ENCODE results near the gene TMEM242.

DNA sequence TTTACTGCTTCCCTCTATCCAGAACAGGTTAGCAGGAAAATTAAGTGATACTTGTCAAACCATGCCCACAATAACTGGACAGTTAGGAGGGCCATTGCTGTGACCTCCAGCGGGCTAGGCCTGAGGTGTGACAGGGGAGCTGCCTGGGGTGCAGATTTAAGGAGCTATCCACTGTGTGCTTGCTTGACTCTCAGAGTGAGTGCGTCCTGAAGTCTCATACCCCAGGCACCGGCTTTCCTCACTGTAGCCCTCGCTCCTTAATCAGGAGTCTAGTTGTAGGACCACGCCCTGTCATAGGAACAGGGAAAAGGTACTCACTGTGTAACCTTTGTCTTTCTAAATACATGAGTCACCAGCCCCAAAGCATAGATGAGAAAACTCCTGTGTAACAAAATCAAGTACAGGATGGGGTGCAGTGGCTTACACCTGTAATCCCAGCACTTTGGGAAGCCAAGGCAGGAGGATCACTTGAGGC lies 141.7 kb downstream of the TMEM242 start:
- RRBS, result no CpG with 5 or more reads among the region's 5 CpGs
CAGE:
- cytosol, long polyA plus RNA, result no peak
- long polyA plus RNA, result no peak
- nucleus, long polyA plus RNA, result no peak

DNA sequence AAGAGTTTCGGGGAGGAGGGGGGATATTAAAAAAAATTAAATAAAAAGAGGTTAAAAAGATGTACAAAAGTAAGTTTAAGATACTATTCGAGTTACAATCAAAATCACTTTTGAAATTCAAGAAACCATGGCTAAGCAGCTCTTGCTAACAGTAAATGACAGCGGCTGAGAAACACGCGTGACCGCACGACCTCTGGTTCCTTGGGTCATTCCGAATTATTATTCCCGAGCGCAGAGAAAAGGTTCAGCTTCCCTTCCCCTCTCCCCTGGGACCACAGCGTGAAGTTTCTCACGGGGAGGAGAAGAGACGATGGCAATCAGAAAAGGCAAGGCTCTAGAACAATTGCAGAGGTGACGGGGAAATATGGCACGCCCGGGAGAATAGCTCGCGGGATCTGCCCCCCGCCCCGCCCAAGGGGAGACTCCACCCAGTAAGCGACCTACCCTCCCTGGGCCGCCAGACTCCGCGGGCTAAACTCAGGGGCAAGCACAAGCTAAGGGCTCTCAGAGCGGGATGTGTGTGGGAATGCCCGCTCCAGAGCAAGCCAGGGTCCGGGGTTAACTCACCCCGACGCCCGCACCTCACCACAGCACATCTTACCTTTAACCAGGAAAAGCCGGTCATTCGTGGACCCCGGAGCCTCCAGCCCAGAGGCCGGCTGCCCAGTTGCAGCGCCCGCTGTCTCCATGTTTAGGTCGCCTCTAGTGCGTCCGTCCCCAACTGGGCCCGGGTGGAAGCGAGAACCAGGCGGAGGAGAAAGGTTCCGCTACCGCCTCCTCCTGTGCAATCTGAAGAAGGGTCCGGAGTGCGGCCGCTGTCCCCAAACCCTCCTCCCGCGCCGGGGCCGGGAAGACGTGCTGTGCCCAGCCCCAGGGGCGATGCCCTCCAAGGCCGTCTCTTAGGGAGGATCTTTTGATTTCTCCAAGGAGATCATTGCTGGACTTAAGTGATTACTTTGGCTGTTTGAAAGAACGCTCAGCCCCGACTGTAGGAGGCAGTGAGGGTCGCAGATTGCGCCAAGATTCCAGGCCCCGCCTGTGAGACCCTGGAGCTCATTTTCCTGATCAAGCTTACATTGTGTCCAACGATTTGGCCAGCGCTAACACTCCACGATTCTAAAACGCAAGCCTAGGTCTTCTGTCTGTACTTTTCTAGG lies at the start of gene TMEM242:
Gene TMEM242, minus strand, starts transcription at position 709 of the 1,157 bp plus-strand sequence.
- RRBS, result 3% methylated on average over 21 of the region's 63 CpGs
CAGE:
- cytosol, long polyA plus RNA, result no peak
- long polyA plus RNA, result no peak
- nucleus, long polyA plus RNA, result start-site peak on the minus strand centred at position 693 of the sequence, 19 bp wide, 20 reads

DNA sequence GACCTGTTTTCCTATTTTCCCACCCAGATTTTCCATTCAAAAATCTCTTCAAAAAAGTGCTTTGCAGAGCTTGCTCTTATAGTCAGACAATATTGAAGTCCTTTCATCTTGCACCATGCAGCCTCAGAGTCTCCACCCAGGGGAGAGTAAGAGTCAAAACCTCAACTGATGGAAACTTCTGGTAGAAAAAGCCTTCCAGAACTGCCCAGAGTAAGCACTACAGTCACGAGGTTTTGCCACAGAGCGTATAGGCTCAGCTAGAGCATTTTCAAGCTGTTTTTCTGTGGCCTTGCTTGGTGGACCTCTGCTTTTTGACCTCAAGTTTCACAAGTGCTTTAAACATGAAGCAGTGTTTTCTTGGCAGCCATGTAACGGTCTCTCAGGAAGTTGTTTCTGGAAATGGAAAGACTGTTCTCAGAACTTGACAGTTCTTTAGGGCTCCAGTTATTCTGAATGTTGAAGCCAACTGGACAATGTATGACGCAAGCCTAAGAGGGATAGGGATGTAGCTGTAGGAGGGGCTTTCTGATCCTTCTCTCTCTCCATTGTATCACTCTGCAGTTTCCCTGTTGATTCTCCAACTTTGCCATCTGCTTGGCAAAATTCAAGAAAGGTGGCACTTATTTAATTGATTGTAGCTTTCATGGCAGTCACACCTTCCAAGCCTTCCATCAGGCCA lies 146.5 kb downstream of the ZDHHC14 start:
- RRBS, result no CpG with 5 or more reads among the region's 4 CpGs
CAGE:
- cytosol, long polyA plus RNA, result no peak
- long polyA plus RNA, result no peak
- nucleus, long polyA plus RNA, result no peak

- RRBS, result no CpG with 5 or more reads among the region's 5 CpGs
CAGE:
- cytosol, long polyA plus RNA, result no peak
- long polyA plus RNA, result no peak
- nucleus, long polyA plus RNA, result no peak
Measured at GRCh38 chr6:157606700-157606966, 216.4 kb upstream of the SNX9 start.

DNA sequence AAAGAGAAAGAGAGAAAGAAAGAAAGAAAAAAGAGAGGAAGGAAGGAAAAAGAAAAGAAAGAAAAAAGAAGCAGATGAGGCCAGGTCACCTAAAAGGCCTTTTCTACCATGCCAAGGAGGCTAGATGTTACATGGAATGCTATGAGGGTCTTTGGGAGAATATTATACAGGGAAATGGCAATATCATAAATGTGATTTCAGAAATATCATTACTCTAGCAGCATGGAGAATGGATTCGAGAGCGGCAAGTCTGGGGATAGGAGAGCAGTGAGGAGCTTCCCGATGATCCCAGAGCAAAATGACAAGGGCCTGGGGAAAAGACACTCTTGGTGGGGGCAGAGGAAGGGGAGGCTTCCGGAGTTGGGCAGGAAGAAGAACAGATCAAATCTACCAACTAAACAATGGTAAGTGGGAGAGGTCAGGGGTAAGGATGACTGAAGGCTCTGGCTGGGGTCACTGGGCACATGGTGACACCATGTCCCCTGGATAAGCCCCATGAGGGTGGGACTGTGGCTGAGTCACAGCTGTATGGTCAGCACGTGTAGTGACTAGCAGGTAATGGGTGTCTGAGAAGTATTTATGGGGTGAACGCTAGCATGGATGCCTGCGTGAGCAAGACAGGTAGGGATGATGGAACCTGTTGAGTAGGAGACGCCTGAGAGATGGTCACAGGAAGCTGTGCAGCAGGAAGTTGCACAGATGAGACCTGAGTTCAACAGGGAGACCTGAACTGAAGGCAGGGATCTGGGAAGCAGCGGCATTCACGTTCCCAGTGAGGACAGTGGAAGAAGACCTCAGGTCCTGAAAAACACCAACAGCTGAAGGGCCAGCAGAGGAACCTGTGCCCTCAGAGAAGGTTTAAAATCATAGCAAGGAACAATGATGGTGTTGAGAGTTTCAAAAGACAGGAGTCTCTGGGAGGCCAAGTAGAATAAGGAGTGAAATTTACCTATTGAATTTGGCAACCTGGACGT lies 64.5 kb upstream of the SNX9 start:
- RRBS, result no CpG with 5 or more reads among the region's 11 CpGs
CAGE:
- cytosol, long polyA plus RNA, result no peak
- long polyA plus RNA, result no peak
- nucleus, long polyA plus RNA, result no peak

DNA sequence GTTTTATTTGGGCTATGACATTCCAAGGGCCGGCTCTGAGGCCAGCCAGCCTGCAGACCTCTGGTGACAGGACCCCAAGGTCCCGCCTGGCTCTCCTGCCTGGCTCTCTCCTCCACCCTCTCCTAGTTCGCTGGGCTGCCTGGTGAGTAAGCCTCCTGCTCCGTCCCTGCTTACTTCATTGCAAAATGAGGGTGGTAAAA lies 43.1 kb upstream of the SNX9 start:
- RRBS, result no CpG with 5 or more reads among the region's 4 CpGs
CAGE:
- cytosol, long polyA plus RNA, result no peak
- long polyA plus RNA, result no peak
- nucleus, long polyA plus RNA, result no peak

- RRBS, result no CpG with 5 or more reads among the region's 4 CpGs
CAGE:
- cytosol, long polyA plus RNA, result no peak
- long polyA plus RNA, result no peak
- nucleus, long polyA plus RNA, result no peak
Measured at GRCh38 chr6:157813636-157814150, 9.4 kb upstream of the SNX9 start.

DNA sequence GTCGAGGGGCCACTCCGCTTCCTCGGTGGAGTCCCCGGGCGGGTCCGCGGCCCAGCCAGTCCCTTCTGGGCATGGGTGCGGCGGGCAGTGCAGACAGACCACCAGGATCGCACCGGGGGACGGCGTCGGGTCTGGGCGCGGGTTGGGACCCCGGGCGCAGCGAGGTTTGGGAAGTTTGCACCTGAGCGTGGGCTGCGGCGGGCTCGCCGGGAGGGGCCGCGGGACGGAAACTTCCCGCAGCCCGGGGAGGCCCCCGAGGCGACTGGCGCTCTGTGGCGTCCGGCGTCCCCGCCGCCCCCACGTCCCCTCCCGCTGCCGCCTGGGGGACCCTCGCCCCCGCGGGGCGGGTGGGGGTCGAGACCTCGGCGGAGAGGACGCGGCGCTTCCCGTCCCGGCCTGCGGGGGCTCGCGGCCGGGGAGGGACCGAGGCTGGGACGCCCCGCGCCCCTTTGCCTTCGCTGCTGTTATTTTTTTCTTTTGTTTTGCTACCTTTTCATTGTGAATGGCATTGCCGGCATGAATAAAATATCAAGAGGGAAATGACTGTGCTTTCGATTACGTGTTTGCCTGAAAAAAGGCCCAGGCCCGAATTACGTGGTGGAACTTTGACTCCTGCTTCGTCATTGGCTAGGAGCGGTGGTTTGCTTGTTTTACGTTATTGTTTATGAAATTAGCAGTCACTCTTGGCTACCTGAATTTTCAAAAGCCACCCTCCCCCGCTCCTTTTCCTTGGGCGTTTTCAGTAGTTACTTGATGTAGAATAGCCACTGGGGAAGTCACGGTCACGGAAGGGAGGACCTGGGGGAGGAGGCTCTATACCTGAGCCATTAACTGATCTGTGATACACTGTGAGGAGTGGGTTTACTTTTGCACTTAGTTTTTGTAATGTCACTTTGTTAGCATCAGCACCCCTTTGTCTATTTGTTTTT lies 764 bp downstream of the SNX9 start:
- RRBS, result under 1% methylated on average over 42 of the region's 73 CpGs
CAGE:
- cytosol, long polyA plus RNA, result no peak
- long polyA plus RNA, result no peak
- nucleus, long polyA plus RNA, result no peak

DNA sequence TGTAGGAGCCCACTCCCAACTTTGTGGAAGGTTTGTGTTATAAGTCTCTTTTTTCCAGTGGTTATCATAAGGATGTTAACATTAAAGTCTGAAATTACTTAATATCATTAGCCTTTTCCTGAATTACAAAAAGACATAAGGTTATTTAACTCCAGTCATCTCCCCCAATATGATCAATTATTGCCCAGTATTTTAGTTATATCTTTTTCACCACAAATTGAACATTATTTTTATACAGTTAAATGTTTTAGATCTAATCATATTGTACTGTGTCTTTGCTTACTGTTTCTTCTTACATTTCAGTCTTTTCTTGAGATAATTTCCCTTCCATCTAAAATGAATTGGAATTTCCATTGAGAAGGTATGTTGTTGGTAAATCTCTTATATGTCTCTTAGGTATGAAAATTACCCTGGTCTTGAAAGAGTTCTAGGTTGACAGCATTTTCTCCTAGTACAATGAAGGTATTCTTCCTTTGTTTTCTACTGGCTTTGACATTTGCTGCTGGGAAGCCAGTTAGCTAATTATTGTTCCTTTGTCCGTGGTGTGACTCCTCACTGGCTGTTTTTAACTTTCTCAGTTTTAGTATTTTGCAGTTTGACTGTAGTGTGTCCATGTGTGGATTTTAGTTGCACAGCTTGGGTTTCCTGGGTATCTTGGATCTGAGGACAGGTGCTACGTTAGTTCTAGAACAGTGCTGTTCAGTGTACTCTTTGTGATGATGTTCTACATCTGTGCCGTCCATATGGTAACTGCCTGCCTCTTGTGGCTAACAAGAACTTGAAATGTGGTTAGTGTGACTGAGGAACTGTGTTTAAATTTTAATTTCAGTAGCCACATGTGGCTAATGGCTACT lies 7.1 kb downstream of the SNX9 start:
- RRBS, result no CpG with 5 or more reads among the region's 3 CpGs
CAGE:
- cytosol, long polyA plus RNA, result no peak
- long polyA plus RNA, result no peak
- nucleus, long polyA plus RNA, result no peak

GRCh38 chr6:157840575-157842013 lies 18.0 kb downstream of the SNX9 start:
- RRBS, result no CpG with 5 or more reads among the region's 9 CpGs
CAGE:
- cytosol, long polyA plus RNA, result no peak
- long polyA plus RNA, result no peak
- nucleus, long polyA plus RNA, result no peak

- RRBS, result no CpG with 5 or more reads among the region's 7 CpGs
CAGE:
- cytosol, long polyA plus RNA, result no peak
- long polyA plus RNA, result no peak
- nucleus, long polyA plus RNA, result no peak
Measured at GRCh38 chr6:157849264-157850196, 26.5 kb downstream of the SNX9 start.

DNA sequence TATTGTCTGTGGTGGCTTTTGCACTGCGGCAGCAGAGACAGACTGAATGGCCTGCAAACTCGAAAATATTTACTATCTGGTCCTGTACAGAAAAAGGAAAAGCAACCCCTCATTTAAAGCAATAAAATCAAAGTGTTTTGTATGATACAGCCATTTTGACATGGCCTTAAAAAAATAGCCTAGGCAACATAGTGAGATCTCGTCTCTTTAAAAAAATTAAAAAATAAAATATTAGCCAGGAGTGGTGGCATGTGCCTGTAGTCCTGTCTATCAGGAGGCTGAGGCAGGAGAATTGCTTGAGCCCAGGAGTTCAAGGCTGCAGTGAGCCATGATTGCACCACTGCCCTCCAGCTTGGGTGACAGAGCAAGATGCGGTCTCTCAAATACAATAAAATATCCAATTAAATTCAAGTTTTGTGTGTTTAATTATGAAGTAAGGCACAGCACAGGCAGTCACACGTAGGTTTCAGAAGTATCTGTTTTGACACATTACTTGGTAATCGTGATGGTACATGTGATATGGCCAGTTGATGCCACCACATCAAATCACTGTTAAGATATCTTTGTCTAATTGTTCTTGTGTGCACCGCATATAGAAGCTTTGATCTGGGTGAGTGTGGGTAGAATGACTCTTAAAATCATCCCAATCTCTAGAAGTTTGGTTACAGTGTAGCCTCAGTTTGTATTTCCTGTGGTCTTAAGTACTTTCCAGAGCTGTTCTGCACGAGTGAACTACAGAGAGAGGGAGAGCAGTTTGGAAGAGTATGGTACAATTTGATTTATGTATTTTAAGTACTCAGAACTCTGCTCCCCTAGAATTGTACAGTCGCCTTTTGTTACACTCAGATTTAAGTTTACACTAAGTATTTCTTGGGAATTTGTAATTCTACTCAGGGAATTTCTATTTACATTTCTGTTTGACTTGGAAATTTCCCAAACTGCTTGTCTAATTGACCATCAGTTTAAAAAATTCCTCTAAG lies 37.3 kb downstream of the SNX9 start:
- RRBS, result no CpG with 5 or more reads among the region's 9 CpGs
CAGE:
- cytosol, long polyA plus RNA, result no peak
- long polyA plus RNA, result no peak
- nucleus, long polyA plus RNA, result no peak

- RRBS, result no CpG with 5 or more reads among the region's 8 CpGs
CAGE:
- cytosol, long polyA plus RNA, result no peak
- long polyA plus RNA, result no peak
- nucleus, long polyA plus RNA, result no peak
Measured at GRCh38 chr6:157882114-157883018, 59.3 kb downstream of the SNX9 start.

DNA sequence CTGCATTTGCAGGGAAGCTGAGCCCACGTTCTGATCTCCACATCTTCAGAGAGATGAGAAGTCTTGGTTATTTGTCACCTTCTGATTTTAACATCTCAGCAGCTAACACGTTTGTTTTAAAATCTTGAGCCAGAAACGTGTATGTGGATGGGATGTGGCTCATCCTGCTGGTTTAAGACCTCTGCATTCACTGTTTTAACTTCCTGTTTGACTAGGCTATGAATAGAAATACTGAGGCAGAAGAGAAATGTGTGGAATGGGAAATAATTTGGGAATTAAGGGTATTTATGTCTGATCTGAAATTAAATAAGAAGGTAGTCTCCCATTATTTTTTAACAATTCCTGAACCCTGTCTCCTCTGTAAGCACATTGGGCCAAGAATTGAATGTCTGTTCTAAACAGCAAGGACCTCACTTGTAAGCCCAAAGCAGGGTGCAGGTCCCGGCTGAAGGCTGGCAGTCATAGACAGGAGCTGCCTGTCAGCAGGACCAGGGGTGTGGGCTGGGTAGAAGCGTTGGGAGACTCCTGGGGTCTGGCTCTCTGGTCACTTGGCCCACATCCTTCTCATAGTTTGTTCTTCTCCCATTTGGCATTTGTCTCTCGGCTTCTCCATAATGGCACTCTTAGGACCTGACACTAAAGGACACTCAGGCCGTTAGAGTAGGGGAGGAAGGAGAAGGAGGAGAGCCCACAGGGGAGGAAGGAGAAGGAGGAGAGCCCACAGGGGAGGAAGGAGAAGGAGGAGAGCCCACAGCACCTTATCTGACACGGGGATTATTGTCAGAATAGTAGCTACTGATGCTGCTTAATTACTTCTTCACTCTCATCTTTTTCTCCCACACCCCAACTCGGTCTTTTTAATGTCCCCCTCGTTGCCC lies 75.6 kb downstream of the SNX9 start:
- RRBS, result no CpG with 5 or more reads among the region's 10 CpGs
CAGE:
- cytosol, long polyA plus RNA, result no peak
- long polyA plus RNA, result no peak
- nucleus, long polyA plus RNA, result no peak

- RRBS, result no CpG with 5 or more reads among the region's 10 CpGs
CAGE:
- cytosol, long polyA plus RNA, result no peak
- long polyA plus RNA, result no peak
- nucleus, long polyA plus RNA, result no peak
Measured at GRCh38 chr6:157947784-157948586, 33.7 kb upstream of the SYNJ2 start.

- RRBS, result 66% methylated on average over 3 of the region's 17 CpGs
CAGE:
- cytosol, long polyA plus RNA, result no peak
- long polyA plus RNA, result no peak
- nucleus, long polyA plus RNA, result no peak
Measured at GRCh38 chr6:158026423-158027190, 44.9 kb downstream of the SYNJ2 start.

DNA sequence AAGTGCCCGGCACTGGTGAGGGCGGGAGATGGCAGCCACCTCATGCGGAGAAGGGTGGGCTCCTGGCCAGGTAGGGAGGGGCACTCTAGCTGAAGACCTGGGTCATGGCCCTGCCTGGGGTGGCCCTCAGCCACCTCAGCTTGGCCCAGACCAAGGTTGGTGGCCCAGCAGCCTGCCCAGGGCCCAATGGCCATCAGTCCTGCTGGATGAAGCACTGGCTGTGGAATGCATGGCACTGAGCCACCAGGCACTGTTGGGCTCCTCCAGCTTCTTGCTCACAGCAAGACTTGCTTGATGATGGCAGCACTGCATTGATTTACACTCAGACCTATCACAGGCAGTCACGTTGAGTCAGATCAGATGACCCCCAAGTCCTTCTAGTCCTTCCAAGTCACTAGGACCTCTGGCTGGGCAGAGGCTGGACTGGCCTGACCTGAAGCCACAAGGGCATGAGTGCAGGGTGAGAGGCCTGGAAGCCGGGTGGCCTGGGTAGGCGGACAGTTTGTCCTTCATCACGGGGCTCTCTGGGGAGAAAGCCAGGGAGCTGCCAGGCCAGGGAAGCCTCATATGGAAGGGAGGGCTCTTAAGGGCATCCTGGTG lies 79.2 kb downstream of the SYNJ2 start:
- RRBS, result no CpG with 5 or more reads among the region's 7 CpGs
CAGE:
- cytosol, long polyA plus RNA, result no peak
- long polyA plus RNA, result no peak
- nucleus, long polyA plus RNA, result no peak

DNA sequence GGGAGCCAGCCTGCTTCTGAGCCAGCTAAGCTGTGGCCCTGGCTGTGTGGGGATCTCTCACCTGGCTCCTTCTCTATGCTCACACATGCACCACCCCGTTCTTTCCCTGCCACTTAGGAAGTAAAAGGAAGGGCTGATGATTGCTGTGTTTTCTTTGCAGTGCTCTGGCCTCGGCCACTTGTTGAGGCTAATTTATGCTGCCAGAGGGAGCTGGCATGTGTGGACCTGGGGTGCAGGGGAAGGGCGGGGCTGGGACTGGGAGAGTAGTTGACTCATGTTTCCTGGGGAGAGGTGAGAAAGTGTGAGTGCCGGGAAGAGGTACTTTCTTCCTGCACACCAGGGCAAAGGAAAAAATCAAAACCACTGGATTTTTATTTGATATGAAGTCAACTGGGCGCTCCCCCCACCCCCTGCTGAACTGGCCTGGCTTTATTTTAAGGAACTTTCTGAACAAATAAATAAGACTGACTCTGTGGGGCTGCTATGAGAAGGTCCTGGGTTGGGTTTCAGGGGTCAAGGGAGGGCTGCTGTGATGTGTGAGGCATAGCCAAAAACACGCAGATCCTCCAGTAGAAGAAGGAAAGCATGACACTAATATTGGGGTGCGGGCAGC lies 87.3 kb downstream of the SYNJ2 start:
- RRBS, result no CpG with 5 or more reads among the region's 7 CpGs
CAGE:
- cytosol, long polyA plus RNA, result no peak
- long polyA plus RNA, result no peak
- nucleus, long polyA plus RNA, result no peak

- RRBS, result no CpG with 5 or more reads among the region's 18 CpGs
CAGE:
- cytosol, long polyA plus RNA, result no peak
- long polyA plus RNA, result no peak
- nucleus, long polyA plus RNA, result no peak
Measured at GRCh38 chr6:158077865-158078451, 90.1 kb downstream of the SERAC1 start.

GRCh38 chr6:158097672-158098936 lies 70.0 kb downstream of the SERAC1 start:
- RRBS, result no CpG with 5 or more reads among the region's 12 CpGs
CAGE:
- cytosol, long polyA plus RNA, result no peak
- long polyA plus RNA, result no peak
- nucleus, long polyA plus RNA, result no peak